Heart left ventricle (tissue), 7 donors: Measurements from ENCODE around the gene OBP2B.

GRCh38 chr9:133058734-133059309, 3.0 kb upstream of the CEL start:
- PRO-cap, 6 experiments: no peak in any of the 6 experiments
- RAMPAGE, long total RNA, 2 experiments: no peak in any of the 2 experiments
- RRBS: no CpG with 5 or more reads among the region's 11 CpGs

DNA sequence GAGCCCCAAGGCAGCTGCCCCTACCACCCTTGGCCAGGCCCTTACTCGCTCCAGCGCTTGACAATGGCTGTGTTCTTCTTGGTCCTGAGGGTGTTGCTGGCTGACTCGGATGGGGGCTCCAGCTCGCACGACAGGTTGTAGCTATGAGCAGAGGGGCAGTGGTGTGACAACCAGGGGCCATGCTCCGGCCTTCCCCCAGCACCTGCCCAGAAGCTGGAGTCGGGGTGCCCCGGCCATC, 18.7 kb downstream of the RALGDS start:
- PRO-cap, 6 experiments: no peak in any of the 6 experiments
- RAMPAGE, long total RNA, 2 experiments: no peak in any of the 2 experiments
- RRBS: no CpG with 5 or more reads among the region's 8 CpGs

DNA sequence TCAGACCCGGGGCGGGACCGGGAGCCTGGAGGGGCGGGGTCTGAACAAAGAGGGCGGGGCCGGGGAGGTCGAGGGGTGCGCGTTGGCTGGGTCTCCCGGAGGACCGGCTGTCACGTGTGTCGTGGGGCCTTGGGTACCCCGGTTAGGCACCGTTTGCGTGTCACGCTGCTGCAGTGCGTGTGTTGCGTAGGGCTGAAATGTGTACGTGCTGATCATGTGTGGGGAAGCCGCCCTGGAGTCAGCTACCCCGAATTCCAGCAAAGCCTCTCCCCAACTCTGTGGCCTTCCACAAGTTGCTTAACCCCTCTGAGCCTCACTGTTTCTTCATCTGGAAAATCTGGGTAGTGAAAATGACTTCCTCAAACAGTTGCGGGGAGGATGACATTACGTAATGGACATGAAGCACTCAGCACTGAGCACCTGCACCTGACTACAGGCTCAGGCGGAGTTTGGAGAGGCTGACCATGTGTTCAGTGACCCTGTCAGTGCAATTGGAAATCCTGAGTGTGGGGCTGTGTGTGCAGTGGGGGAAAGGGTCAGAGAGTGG, 414 bp upstream of the RALGDS start:
- PRO-cap, 6 experiments: peak in 6 of 6 experiments; most common plus-strand start position 47 of the sequence (in 5)
- RAMPAGE, long total RNA, 2 experiments: no peak in any of the 2 experiments
- RRBS: 2% methylated on average over 13 of the region's 25 CpGs

- PRO-cap, 6 experiments: peak in 2 of 6 experiments; most common plus-strand start chr9:133135720 (in 1); most common minus-strand start chr9:133135587 (in 1)
- RAMPAGE, long total RNA, 2 experiments: no peak in any of the 2 experiments
- RRBS: no CpG with 5 or more reads among the region's 9 CpGs
Observed at GRCh38 chr9:133135186-133136008, 14.4 kb upstream of the RALGDS start.

GRCh38 chr9:133137377-133137772, 16.3 kb upstream of the RALGDS start:
- PRO-cap, 6 experiments: no peak in any of the 6 experiments
- RAMPAGE, long total RNA, 2 experiments: no peak in any of the 2 experiments
- RRBS: no CpG with 5 or more reads among the region's 9 CpGs

DNA sequence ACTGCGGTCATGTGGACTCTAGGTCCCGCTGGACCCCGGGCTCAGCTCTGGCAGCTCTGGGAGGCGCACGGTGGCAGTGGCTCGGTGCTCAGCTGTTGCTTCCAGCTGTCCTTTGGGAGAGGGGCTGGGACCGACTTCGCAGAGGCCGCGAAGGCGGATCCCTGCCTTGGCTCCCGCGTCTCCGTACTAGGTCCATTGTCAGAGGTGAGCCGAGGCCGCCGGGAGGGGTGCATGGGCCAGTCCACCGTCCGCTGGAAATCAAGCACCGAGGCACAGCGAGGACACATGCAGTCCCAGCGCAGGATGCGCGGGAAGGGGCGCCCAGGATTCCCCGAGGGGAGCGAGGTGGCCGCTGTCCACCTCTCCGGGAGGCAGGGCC, 826 bp downstream of the GBGT1 start:
- PRO-cap, 6 experiments: peak in 1 of 6 experiments; most common plus-strand start position 195 of the sequence (in 1)
- RAMPAGE, long total RNA, 2 experiments: no peak in any of the 2 experiments
- RRBS: 49% methylated on average over 3 of the region's 29 CpGs

GRCh38 chr9:133208739-133209798, at the start of gene OBP2B:
Gene OBP2B, minus strand, starts transcription at chr9:133209250.
- PRO-cap, 6 experiments: no peak in any of the 6 experiments
- RAMPAGE, long total RNA, 2 experiments: no peak in any of the 2 experiments
- RRBS: no CpG with 5 or more reads among the region's 34 CpGs

DNA sequence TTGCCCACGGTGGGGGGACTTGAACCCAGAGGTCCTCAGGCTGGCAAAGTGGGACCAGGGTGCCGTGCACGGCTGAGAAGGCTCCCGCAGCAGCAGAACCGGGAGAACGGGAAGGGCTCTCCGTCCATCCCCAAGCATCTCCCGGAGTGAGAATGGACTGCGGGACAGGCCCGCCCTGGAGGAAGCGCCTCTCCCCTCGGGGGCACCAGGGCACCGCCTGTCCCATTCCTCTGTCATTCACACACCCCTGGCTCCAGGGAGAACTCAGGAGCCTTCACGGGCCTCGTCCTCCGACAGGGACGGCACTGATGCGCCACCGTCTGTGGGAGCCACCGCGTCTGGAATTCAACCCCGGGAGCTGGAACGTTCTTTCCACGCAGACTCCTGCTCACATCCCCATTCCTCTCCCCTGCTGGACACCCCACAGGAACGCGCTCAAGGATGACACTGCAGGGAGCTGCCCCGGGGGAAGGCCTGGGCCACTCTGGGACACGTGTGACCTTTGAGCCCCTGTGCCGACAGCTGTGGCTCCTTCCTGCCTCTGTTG, 16.4 kb upstream of the OBP2B start:
- PRO-cap, 6 experiments: peak in 4 of 6 experiments; most common minus-strand start position 340 of the sequence (in 2)
- RAMPAGE, long total RNA, 2 experiments: no peak in any of the 2 experiments
- RRBS: no CpG with 5 or more reads among the region's 29 CpGs

GRCh38 chr9:133255890-133256589, 47.0 kb upstream of the OBP2B start:
- PRO-cap, 6 experiments: no peak in any of the 6 experiments
- RAMPAGE, long total RNA, 2 experiments: no peak in any of the 2 experiments
- RRBS: no CpG with 5 or more reads among the region's 56 CpGs

DNA sequence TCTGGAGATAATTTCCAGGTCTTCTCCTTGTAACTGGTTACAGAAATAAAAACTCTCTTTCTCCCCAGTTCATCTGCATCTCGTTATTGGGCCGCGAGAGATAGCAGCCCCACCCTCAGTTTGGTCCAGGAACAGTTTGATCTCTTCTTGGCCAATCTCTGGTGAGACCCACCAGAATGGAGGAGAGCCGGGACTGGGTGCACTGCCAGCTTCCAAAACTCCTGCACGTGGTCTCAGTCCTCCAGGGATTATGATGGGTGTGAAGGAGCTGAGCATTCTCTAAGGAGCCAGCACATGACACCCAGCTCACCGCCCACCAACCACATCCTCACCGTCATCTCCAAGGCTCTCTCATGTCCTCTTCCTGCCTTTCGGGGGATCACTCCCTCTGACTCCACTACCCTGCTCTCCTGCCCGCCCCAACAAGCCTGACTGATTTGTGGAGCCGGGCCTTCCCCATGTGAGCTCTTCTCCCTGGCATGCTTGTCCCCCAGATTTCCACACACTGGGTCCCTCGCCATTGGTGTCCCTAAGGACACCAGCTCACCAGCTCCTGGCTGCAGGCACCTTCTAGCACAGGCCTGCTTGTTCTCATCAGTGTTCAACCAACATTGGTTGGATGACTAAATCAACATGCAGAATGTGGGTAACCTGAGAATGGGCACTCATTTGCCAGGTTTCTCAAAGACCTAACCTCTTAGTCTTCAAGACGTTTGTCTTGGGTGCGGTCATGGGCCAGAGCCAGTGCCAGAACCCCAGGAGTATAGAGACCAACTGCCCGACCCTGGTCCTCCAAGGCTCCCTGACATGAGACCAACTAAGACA, 62.9 kb downstream of the SURF6 start:
- PRO-cap, 6 experiments: no peak in any of the 6 experiments
- RAMPAGE, long total RNA, 2 experiments: no peak in any of the 2 experiments
- RRBS: no CpG with 5 or more reads among the region's 14 CpGs

- PRO-cap, 6 experiments: no peak in any of the 6 experiments
- RAMPAGE, long total RNA, 2 experiments: no peak in any of the 2 experiments
- RRBS: 77% methylated on average over 3 of the region's 10 CpGs
Observed at GRCh38 chr9:133273820-133274205, 62.2 kb downstream of the SURF6 start.

DNA sequence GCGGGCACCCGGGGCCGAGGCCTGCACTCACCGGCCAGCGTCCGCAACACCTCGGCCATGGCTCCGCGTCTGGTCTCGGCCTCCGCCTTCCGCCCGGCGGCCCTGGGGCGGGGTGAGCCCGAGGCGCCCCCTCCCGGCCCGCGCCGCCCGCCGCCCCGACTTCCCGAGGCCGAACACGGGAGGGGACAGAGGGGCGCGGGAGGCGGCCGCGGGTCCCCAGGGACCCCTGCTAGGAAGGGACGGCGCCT, 60.9 kb downstream of the SURF6 start:
- PRO-cap, 6 experiments: peak in 6 of 6 experiments; most common plus-strand start position 188 of the sequence (in 6); most common minus-strand start position 71 of the sequence (in 6)
- RAMPAGE, long total RNA, 2 experiments: start-site peak on the minus strand in 1 of 2 experiments, centred at position 95 of the sequence, 27 reads per replicate
- RRBS: 2% methylated on average over 17 of the region's 34 CpGs

- PRO-cap, 6 experiments: no peak in any of the 6 experiments
- RAMPAGE, long total RNA, 2 experiments: no peak in any of the 2 experiments
- RRBS: no CpG with 5 or more reads among the region's 6 CpGs
Observed at GRCh38 chr9:133276518-133276759, 59.5 kb downstream of the SURF6 start.

DNA sequence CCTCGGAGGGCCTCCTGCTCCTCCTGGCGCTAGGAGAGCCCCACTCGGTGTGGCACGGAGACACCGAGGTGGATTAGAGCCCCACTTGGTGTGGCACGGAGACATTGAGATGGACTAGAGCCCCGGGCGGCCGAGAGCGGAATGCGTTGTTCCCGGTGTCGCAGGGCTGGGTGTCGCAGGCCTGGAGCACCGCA, 200 bp downstream of the RPL7A start:
- PRO-cap, 6 experiments: no peak in any of the 6 experiments
- RAMPAGE, long total RNA, 2 experiments: no peak in any of the 2 experiments
- RRBS: 0% methylated on average over 2 of the region's 15 CpGs

DNA sequence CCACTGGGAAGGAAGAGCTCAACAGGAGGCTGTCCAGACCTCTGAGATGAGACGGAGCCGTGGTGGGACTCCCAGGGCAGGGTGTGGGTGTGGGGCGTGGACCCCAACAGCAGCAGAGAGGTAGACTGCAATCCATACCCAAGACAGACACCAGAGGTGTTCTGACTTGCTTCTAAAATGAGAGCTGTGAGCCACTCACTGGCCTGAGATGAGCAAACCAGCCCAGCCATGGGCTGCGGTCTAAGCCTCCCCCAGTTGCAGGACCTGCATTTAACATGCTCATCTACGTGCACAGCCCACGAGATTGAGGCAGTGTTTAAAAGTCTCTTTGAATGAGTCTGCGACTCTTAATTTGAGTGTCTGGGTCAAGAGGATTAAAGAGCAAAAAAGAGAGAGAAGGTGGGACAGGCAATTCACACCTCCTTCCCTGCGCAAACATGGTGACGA, 6.0 kb downstream of the SURF4 start:
- PRO-cap, 6 experiments: no peak in any of the 6 experiments
- RAMPAGE, long total RNA, 2 experiments: no peak in any of the 2 experiments
- RRBS: no CpG with 5 or more reads among the region's 9 CpGs

- PRO-cap, 6 experiments: no peak in any of the 6 experiments
- RAMPAGE, long total RNA, 2 experiments: no peak in any of the 2 experiments
- RRBS: no CpG with 5 or more reads among the region's 7 CpGs
Observed at GRCh38 chr9:133422895-133423548, 855 bp downstream of the ADAMTS13 start.

DNA sequence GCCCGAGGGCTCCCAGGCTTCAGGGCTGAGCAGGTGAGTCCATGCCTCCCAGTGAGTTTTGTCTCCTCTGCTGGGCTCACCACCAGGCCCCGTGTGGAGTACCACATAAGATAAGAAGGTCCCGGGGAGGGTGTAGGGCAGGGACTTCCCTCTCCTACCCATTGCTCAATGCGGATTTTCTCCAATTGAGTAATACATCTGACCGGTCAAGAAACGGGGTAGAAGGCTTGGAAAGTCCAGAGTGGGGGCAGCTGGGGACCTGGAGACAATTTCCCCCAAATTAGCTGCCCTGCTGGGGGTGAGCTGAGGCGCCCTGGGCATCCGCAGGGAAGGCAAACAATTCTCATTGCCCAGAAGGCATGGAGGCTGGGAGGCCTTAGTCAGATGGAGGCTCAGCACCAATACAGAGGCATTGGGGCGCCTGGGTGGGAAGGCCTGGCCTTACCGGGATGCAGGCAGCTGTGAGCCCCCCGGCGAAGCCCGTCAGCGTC, 2.3 kb downstream of the SLC2A6 start:
- PRO-cap, 6 experiments: no peak in any of the 6 experiments
- RAMPAGE, long total RNA, 2 experiments: no peak in any of the 2 experiments
- RRBS: 68% methylated on average over 3 of the region's 14 CpGs

DNA sequence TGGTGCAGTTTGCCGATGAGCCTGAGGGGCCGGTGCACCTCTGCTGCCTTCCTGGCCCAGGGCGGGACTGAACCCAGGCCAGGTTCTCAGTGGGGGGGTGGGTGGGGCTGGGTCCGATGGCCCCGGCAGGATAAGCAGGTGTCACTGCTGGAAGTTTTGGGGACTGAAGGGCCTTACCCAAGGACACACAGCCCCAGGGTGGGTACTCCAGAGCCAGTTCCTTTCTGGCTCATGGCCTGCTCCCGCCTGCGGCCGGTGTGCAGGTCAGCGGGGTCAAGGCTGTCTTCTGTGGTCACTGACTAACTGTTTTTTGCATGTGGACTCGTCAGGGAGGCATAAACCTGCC, 18.4 kb downstream of the MYMK start:
- PRO-cap, 6 experiments: no peak in any of the 6 experiments
- RAMPAGE, long total RNA, 2 experiments: no peak in any of the 2 experiments
- RRBS: 16% methylated on average over 2 of the region's 10 CpGs

DNA sequence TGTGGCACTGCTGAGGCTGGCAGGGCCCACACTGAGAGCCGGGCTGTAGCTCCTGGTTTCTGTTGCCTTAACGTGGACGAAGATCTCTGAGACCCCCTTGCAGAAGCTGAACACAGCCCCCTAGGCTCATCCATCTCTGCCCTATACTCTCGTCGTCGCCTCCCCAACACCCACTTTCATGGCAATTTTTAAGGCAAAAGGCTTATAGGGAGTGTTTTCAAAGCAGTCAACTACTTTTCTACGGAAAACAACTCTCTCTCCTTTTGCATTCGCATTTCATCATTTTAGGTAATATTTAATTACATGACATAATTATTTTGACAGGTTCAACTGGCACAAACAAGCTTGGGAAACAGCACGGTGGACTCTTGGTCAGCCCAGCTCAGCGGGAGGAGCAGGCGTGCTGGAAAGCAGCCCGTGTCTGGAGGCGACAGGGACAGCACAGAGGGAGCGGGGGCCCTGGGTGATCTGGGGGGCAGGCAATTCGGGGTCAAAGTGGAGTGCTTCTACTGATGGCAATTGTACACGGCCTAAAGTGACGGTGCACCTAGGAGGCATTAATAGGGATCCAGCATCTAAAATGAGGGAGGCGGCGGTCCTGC, 3.7 kb downstream of the MYMK start:
- PRO-cap, 6 experiments: no peak in any of the 6 experiments
- RAMPAGE, long total RNA, 2 experiments: no peak in any of the 2 experiments
- RRBS: no CpG with 5 or more reads among the region's 19 CpGs

DNA sequence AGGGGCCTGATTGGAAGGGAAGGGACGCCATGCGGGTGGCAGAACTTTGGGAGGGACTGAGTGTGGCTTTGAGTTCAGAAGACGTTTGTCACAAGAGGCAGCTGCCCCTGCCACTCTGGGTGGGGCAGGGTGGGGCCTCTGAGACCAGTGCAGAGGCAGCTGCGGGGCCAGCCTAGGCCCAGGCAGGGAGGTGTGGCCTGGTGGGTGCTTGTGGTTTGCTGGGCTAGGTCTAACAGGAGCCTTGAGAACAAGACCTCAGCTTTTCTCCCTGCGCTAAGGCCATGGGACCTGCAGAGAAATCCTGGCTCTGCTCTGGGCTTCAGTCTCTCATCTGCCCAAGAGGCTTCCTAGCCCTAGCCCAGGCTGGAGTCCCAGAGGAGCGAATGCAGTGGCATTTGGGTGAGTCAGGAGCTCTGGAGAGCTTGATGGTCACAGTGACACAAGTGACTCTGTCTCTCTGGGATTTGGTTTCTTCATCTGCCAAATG, 2.3 kb downstream of the MYMK start:
- PRO-cap, 6 experiments: no peak in any of the 6 experiments
- RAMPAGE, long total RNA, 2 experiments: no peak in any of the 2 experiments
- RRBS: no CpG with 5 or more reads among the region's 6 CpGs